Cytotoxic T cell (primary cell): Measurements from ENCODE around the genes SPATA45 and SMYD2.

DNA sequence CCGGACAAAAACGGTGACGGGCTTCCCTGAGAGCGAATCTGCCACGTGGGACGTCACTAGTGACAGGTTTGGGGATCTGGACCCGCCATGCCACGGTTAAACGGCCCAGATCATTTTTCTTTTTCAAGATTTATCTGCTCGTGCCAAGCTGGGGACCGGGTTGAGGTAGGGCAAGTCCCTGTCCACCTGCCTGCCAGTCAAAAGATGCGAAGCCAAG lies 872 bp upstream of the BATF3 start:
- PRO-cap, 2 experiments = peak in 2 of 2 experiments; most common plus-strand start position 108 of the sequence (in 1)

- PRO-cap, 2 experiments = no peak in any of the 2 experiments
These were observed 21.8 kb upstream of the BATF3 start for GRCh38 chr1:212721213-212721972.

DNA sequence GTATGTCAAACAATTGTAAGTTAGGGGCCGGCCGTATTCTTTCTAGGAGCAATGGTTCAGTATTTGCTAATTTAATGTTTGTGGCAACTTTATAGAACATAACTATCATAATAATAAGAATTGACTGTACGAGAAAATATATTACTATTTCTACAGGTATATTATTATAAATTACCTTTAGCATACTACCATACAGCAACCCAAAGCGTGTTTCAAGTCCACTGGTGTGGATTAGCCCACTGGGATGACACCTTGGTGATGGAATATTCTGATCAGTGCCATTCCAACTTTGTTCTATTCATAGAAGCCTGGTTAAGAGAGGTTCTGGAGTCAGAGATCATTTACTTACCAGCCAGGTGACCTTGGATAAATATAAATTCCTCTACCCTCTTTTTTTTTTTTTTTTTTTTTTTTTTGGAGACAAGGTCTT lies at the start of gene SPATA45:
TSS of gene SPATA45 (minus strand) at position 245 of the 430 bp plus-strand sequence.
- PRO-cap, 2 experiments = no peak in any of the 2 experiments

DNA sequence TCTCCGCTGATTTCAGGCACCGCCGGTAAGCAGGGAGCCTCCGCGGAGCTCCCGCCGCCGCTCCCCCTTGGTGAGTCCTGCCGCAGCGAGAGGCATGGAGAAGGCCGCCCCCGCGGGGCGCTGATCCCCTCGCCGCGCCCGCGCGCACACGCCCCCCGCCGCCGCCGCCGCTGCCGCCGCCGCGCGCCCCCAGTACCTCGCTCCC lies 884 bp downstream of the VASH2 start:
- PRO-cap, 2 experiments = no peak in any of the 2 experiments

DNA sequence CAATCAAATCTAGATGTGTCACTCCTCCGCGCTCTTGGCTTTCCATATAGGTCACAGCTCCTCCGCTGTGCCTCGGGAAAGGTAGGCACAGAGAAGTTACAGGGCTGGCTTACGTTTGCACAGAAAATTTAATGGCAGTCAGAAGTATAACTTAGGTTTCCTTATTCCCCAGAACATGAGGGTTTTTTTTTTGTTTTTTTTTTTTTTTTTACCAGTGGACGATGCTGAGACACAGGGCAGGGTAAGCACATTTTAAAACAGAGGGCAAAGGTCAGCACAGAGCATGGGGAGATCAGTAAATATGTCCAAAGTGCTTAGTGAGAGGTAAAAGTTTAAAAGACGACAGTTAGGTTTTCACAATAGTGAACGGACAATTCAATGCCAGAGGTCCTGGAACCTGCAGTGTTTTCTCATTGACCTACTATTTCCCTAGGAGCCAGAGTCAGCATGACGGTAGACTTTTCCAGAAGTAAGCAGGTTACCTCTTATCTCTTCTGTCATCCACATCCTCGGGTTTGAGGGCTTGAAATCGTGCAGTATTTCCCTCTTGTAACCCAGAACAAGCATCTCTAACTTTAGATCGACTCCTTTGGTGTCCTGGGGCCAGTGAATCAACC lies 258.9 kb upstream of the PROX1 start:
- PRO-cap, 2 experiments = no peak in any of the 2 experiments

DNA sequence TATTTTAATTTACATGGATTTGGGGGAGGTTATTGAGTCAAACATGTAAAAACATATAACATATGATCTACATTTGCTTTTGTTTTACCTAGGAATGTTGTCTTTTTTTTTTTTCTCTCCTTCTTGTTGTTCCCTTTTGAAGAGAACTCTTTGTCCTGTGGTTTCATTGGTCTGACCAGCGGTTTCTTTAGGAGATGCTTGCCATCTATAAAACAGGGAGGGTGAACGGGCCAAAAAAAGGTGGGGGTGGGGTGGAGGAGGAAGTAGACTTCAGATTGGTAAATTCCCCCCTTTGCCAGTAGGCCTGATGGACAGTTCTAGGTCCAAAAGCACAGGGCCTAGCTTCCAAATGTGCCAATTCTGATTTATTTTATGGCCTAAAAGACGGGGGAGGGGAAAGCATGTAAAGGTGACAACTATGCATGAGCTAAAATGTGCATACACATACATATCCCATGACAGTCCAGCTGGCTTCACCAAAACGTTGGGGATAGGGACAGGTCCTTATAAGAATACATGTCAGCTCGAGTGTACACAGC lies 6.5 kb upstream of the PROX1 start:
- PRO-cap, 2 experiments = no peak in any of the 2 experiments

DNA sequence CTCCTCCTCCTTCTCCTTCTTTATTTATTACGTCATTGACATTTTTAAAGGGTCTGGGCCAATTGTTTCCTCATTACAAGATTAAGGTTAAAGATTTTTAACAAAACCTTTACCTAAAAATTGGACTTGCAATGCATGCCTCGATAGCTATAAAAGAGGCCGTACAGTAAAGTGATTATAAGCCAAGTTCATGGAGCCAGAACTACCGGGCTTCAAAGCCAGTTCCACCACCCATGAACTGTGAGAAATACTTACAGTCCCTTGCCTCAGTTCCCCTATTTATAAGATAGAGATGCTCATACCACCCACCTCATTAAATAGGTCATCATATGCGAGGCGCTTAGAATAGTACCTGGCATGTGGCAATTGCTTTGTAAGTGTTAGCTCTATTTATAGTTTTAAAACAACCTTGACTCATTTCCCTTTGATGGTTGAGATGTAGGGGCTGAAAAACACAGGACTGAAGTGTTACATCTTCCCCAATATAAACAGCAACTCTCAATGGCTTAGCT lies 19.9 kb upstream of the SMYD2 start:
- PRO-cap, 2 experiments = no peak in any of the 2 experiments

DNA sequence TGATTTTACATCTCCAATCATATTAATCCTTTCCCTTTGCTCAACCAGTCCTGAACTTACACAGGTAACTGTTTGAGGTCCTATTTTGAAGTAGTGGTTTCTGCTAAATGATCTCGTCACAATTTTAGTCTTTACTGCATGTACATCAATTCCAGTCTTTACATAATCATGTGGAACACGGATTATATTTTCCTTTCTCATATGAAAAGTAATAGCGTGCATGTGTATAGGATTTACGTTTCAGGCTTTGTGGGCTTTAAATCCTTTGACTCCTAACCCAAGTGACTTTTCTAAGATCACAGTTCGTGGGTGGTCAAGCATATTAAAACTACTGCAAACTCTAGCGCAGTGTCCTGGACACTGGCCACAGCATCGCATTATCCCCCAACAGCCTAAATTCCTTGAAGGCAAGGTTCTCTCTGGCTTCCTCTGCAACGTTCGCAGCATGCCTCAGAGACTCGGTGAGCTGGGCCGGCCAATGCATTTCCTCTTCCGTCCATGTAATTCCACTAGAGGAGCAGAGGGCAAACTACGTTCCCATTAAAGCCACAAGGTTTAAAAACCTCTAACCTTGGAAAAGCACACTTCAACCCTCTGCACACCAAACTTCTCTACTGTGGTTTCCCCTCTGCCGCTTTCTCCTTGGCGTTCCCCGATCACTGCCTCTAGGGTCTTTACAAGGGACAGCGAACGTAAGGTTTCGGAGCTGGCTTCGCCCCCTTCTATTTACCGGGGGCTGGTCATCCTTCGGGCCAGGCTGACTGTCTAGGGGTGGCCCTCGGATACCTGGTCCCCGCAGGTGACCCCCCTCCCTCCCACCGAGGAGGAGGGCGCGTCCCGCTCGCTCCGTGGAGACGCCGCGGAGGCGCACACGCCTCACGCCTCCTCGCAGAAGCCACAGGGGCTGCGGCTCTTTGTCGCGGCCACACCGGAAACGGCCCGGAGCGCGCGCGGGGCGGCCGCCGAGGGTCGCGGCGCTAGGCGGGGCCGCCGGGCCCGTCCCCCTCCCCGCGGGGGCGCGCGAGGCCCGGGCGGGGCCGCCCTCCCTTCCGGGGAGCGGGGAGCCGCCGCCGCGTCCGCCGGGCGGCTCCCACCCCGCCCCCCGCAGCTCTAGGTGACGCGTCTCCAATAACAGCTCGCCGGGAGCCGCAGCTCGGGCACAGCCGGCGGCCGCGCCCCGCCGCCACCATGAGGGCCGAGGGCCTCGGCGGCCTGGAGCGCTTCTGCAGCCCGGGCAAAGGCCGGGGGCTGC lies at the start of gene SMYD2:
TSS of gene SMYD2 (plus strand) at position 1,093 of the 1,252 bp plus-strand sequence.
- PRO-cap, 2 experiments = peak in 2 of 2 experiments; most common plus-strand start position 1,160 of the sequence (in 2); most common minus-strand start position 1,061 of the sequence (in 2)

DNA sequence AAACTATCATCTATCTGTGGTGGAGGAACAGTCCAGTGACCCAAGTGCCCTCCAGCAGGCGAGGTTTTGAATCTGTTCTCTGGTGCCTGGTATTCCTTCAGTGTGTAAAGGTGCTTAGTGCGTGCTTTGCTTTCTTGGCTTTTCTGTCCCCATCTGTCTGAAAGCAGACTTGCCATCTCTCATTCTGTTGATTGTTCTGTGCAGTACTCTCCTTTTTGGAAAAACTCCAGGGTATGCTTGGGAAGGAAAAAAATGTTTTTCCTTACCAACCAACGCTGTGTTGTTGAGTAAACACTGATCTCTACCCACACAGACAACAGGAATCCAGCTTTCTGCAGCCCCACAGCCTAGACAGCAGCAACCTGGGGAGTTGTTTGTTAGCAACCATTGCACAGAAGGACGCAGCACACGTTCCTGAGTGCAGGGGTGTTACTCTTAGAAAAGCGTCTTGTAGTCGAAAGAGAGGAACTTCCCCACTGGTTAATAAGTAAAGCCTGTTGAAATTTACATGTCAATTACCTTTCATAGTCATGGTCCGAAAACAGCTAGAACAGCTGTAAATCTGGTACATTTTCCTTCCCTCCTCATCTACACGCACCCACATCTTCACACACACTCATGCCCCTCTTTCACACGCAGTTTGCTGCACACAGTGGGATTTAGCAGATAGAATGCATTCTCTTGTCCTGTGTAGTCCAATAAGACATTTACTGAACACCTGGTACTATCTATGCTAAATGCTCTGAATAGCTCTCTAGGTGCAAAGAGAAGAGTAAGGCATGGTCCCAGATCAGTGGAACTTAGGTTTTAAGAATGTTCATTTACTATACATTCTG lies 56.6 kb downstream of the SMYD2 start:
- PRO-cap, 2 experiments = no peak in any of the 2 experiments

DNA sequence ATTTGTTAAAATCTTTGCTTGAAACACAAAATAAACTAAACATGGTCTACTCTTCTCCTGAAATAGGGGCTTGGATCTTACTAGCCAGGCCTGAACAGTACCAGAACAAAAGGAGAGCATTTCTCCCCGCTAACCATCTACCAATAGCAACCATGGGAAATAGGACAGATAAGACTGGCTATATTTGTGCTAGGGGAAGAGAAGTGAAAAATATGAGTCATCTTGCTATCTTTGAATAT lies 81.1 kb downstream of the SMYD2 start:
- PRO-cap, 2 experiments = no peak in any of the 2 experiments

DNA sequence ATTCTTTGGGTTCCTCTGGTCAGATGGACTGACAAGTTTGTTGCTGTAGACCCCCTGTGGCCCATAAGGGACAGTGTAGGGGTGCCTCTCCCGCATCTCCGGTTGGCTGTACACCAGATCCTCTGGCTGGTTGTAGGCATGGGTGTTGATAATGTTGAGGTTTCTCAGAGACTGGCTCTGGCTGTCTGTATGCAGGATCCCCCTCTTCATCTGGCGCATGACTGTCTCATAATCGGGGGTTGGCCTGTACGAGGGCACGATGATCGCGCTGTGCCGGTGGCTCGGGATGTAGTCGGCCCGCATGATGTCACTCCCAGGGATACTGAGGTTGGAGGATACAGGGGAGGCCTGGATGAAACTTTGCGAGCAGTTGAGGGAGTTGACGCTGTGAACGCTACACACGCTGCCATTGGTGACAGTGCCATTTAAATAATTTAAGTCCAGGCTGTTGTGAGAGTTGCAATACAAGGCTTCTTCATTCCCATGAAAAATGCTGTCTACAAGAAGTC lies 103.4 kb downstream of the SMYD2 start:
- PRO-cap, 2 experiments = no peak in any of the 2 experiments

DNA sequence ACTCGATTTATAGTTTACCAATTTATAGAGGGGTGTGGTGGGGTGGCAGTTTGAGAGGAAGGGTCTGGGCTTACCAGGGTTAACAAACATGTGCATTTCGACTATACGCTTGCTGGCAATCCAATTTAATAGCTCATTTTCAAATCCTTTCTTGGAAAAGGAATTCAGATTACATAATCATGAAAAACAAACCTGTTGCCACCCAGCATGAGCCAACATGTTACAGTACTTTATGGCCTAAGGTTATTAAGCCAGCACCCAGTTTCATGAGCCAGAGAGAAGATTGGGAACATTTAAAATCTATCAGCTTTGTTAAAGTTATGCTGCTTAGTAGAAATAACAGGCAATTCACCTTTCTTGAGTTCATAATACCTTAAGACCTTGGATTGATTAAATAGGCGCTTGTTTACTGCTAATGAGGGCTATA lies 22.6 kb upstream of the PTPN14 start:
- PRO-cap, 2 experiments = no peak in any of the 2 experiments

GRCh38 chr1:215005152-215005996 lies 77.2 kb upstream of the KCNK2 start:
- PRO-cap, 2 experiments = no peak in any of the 2 experiments

DNA sequence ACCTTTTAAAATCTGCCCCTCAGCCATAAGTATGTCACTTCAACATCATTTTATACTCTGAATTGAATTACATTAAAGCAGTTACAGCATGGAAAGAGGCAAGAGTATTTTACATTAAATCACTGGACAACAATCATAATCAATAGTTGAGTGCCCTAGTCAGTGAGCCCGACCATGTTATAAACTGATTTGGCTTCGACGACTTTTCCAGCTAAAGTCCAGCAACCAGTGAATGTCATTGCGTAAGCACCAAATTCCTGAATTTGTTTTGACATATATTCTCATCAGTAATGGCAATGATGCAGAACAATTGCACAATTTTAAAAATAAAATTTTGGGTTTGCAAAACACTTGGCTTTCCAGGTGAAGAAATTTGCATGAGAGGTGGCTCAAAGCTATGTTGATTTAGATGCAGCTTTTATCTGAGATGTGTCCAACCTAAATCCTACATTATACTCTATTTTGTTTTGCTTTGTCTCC lies 59.1 kb upstream of the KCNK2 start:
- PRO-cap, 2 experiments = no peak in any of the 2 experiments

GRCh38 chr1:216182890-216183559 lies 240.2 kb downstream of the USH2A start:
- PRO-cap, 2 experiments = no peak in any of the 2 experiments

DNA sequence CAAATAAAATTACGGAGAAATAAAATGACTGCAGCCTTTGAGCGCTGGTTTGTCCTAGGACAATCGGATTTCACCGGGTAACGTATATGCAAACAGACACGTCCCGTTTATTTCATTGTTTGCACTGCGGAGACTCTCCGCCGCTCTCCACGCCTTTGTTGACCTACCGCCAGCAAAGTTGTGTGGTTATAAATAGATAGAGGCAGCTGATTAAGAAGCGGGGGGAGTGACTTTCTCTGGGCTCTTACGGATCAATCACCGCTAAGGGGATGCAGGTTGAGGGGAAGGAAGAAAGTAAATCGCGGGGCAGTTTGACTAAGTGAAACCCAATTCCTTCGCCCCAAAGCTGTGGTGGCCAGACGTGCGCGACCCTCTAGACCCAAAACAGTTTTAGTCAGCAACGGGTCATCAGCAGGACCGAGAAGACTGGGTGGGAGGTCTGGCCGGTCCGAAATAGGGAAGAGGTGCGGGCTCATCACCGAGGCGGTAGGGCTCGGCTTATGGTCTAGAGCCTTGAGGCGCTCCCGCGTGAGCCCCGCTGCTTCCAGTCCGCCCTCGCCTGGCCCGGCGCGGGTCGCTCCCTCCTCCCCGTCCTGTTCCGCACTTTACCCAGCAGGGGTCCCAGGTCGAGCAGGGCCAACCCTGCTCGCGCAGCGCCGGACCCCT lies 120.9 kb upstream of the RRP15 start:
- PRO-cap, 2 experiments = no peak in any of the 2 experiments

DNA sequence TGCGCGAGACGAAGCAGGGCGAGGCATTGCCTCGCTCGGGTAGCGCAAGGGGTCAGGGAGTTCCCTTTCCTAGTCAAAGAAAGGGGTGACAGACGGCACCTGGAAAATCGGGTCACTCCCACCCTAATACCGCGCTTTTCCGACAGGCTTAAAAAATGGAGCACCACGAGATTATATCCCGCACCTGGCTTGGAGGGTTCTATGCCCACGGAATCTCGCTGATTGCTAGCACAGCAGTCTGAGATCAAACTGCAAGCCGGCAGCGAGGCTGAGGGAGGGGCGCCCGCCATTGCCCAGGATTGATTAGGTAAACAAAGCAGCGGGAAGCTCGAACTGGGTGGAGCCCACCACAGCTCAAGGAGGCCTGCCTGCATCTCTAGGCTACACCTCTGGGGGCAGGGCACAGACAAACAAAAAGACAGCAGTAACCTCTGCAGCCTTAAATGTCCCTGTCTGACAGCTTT lies 88.8 kb downstream of the SLC30A10 start:
- PRO-cap, 2 experiments = no peak in any of the 2 experiments

DNA sequence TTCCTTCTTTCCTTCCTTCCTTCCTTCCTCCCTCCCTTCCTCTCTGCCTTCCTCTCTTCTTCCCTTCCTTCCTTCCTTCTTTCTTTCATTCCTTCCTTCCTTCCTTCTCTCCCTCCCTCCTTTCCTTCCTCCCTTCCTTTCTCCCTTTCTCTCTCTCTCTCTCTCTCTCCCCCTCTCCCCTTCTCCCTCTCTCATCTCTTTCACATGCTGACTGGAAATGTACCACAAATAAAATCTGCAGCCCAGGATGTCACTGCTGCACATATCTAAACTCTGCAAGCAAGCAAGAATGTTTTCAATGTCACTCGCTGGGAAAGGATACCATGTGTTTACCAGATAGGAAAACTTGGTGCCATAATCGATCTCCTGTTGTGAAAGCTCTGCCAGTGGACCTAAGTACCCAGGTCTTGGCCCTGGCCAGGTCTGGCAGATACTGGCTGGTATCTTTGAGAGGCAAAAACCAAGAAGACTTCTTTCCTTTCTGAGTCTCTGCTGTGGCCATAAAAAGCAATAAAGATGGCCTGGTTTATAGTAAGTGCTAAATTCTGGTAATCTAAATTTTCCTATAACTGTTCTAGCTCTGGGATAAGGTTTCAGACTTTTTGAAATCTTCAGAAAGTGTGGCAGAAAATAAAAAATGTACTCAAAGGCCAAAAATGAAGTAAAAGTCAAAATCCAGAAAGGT lies 13.3 kb upstream of the SLC30A10 start:
- PRO-cap, 2 experiments = no peak in any of the 2 experiments

- PRO-cap, 2 experiments = no peak in any of the 2 experiments
These were observed 26.4 kb downstream of the EPRS1 start for GRCh38 chr1:220019858-220020251.

DNA sequence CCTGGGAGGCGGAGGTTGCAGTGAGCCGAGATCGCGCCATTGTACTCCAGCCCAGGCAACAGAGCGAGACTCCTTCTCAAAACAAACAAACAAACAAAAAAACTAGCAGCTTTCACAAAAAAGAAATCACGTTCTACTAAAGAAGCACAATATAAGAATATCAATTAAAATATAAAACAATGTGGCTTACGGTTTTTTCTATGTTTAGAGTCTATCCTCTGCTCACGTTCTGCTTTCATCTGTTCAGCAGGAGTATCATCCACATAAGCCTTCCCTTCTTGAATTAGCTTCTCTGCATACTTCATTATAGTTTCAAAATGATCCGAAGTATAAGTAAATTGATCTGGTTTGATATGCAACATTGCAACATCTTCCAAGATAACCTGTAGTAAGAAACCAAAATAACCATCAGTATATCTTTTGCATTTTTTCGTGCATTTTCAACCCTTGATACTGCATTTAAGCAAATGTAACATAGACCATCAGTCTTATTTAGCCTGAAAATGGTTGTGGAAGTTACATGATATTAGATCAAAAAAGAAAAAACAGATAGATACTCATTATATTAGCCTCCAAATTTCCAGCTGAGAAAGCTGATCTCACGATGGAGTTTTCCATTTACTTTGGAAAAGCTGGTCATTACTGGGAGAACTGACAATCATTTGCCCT lies 22.1 kb downstream of the EPRS1 start:
- PRO-cap, 2 experiments = no peak in any of the 2 experiments